ENCODE measurements around the genes RNASEL and RGS16.

- PRO-cap, result no peak
Measured at GRCh38 chr1:180234354-180235378, 4.6 kb downstream of the LHX4 start.

DNA sequence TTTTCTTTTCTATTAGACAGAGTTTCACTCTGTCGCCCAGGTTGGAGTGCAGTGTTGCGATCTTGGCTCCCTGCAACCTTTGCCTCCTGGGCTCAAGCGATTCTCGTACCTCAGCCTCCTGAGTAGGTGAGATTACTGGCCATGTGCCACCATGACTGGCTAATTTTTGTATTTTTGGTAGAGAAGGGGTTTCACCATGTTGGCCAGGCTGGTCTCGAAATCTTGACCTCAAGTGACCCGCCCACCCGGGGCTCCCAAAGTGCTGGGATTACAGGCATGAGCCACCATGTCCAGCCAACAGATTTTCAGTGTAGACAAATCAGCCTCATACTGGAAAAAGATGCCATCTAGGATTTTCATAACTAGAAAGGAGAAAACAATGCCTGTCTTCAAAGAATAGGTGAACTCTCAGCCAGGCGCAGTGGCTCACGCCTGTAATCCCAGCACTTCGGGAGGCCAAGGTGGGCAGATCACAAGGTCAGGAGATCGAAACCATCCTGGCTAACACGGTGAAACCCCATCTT is 66.4 kb downstream of the LHX4 start:
- PRO-cap, result no peak

DNA sequence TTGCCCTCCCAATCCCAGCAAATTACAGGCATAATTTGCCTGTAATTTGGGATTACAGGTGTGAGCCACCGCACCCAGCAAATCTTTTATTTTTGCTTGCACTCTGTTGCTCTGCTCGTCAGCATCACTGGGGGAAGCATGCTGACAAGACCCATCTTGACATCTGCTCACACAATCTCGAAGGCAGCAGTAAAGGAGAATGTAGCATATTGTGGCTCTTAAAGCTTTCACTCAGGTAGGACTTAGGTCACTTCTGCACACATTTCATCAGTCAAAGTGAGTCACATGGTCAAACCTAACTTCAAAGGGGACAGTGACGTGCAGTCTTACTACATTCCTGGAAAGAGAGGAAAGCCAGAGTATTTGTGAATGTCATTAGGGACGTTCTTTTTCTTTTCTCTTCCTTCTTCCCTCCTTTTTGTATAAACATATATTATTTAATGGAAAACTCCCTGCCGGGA is 19.1 kb upstream of the ACBD6 start:
- PRO-cap, result no peak

- PRO-cap, result no peak
Measured at GRCh38 chr1:180530375-180530911, 28.1 kb upstream of the ACBD6 start.

GRCh38 chr1:180609539-180610047 is 22.2 kb upstream of the XPR1 start:
- PRO-cap, result no peak

DNA sequence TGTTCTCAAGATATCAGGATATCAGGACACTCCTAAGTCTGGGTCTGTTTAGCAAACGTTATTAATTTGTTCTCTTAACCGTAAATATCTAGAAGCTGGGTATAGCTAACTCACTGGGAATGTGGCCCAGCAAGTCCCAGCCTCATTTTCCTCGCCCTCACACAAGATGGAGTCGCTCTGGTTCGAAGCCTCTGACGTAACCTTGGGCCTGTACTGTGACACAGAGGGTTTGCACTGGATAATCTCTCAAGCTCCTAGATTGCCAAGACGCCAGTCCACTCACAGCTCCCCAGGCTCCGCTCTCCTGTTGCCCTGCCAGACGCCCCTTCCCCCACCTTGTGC is 1.2 kb upstream of the KIAA1614 start:
- PRO-cap, result no peak

DNA sequence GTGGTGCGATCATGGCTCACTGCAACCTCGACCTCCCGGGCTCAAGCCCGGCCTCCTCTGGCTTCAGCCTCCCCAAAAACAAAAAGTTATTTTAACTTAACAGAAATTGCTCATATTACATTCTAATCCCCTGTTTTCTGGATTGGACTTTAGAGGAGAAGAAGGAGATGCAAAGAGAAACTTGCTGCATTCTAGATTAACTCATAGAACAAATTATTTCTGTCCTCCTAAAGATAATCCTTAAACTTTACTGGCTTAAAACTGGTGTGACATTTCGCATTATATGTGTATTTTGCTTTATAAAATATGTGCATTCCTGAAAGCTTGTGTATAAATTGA is 953 bp downstream of the KIAA1614 start:
- PRO-cap, result no peak

DNA sequence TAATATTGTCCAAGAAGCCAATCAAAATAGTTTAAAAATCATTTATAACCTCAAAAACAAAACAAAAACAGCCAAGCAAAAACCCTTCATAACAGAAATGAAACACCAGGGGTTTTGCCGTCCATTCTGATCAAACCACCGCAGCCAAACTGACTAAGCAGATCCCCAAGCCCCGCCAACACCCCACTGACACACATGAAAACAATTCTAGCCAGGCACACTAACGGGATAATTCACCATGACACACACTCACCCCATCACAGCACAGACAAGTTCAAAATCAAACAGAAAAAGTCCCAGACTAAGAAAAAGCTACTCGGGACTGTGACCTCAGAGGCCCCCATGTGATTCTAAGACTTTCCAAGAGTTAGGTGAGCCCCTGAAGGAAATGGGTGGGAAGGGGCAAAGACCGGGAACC is 10.2 kb upstream of the IER5 start:
- PRO-cap, result no peak

DNA sequence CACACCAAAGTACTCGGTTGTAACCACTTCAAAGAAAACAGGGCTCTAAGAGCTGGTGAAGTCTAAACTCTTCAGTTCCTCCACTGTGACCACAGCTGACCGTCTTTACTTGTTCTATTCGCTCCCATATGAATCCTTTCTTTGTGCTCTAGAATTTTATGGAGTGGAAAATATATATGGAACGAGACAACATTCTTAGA is 15.6 kb downstream of the IER5 start:
- PRO-cap, result no peak

- PRO-cap, result unidirectional peak, minus-strand start at chr1:181142610
Measured at GRCh38 chr1:181142192-181142797, 53.8 kb downstream of the IER5 start.

GRCh38 chr1:181159865-181160391 is 71.4 kb downstream of the IER5 start:
- PRO-cap, result no peak

DNA sequence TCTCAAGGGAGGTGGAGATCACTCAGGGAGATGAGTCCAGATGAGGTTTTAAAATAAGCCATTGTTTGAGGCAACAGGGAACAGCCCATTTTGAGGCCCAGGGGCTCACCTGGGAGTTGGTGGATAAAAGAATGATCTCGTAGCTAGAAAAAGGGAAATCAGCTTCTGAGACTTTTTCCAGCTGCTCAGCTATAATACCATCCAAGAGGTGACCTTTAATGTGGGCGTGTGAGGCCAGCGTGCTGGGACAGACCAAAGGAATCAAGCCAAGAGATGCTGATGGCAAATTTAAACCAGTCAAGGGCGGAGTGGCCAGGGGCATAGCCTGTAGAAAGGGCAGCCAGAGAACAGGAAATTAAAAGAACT is 132.5 kb downstream of the IER5 start:
- PRO-cap, result no peak

DNA sequence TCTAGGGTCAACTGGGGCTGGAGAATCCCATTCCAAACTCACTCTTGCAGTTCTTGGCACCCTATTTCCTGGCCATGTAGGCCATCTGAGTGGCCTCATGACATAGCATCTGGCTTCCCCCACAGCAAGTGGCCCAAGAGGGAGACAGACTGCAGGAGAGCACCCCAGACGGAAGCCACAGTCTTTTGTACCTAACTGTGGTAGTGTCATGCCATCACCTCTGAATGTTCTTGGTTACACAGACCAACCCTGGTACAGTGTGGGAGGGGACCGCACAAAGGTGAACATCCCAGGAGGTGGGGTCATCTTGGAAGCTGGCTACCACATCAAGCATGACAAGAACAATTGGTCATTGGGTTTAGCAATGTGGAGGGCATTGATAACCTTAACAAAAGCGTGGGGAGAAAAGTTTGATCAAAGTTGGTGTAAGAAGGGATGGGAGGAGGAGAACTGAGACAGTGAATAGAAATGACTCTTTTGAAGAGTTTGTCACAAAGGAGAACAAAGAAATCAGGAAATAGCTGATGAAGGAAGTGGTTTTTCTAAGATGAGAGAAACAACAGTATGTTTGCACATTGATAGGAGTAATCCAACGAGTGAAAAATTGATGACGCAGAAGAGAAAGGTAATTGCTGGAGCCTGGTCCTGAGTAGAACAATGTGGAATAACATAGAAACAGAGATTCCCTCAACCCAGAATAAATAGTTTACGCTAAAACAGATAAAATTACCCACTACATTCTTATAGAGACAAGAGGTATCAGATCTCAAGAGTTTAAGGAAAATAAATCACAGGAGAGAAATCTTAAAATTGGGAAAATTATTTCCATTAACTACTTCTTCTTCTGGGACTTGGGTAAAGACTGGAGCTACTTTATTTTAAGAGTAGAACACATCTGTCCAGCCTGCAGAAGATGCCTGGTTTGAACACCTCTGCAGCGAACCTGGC is 87.0 kb upstream of the CACNA1E start:
- PRO-cap, result no peak

DNA sequence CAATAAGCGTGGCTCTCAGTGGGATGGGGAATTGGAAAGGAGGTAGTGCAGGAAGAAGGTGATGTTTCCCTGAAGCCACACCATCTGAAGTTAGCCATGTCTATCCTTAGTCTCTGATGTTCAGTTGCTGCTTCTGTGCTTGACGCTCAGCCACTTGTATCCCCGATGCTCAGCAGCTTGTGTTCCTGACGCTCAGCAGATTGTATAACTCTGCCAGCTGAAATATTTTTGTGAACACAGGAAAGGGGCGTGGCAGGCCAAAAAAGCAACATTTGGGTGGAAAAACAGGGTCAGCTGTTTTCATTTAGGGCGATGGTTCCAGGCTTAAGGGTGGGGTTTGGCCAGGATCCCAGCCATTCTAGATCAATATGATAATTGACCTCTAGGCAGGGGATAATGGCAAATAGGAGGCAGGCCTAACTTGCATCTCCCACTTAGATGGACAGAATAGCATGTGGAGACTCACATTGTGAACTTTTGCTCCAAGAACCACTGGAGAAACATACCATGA is 58.5 kb downstream of the ZNF648 start:
- PRO-cap, result no peak

DNA sequence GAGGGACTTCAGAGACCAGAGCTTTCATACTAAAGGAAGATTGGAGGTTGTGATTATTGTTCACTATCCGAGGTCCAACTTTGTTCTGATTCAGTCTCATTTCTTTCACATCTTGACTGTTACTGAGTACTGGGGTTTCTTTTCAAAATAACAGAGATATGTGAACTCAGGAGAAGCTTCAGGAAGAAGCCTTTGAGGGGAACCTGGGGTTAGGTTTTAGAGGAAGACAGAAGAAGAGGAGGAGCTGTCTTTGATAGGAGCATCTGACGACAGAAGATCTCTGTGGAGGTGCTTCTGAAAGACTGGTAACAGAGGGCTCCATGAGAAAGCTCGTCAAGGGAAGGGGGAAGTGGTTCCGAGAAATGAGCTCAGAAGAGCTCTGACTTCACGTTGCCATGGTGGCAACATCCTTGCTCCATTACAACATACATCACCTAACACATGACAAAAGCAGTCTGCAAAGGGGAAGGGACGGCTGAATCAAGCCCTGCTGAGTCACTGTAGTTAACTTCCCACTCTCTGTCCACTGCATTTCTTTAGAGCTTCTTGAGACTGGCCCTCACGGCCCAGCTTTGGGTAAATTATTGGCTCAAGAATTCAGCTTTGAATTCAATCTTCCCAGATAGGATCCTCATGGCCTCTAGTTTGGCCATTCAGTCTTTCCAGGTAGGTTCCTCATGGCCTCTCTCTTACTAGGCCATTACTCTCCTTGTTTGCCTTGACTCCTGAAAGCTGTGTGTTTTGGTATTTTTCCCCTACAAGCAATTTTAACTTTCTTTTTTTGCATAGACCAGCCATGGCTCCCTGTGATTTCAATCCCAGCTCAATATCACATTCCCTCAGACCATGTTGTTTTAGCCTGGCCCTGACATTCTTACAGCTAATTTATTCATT is 87.9 kb upstream of the ZNF648 start:
- PRO-cap, result no peak

- PRO-cap, result no peak
Measured at GRCh38 chr1:182217946-182218388, 156.5 kb upstream of the ZNF648 start.

GRCh38 chr1:182388169-182389287 is 3.1 kb downstream of the GLUL start:
- PRO-cap, result no peak

GRCh38 chr1:182588590-182589741 is at the start of gene RNASEL:
Gene RNASEL (minus strand): TSS chr1:182589256.
- PRO-cap, result no peak

GRCh38 chr1:182603684-182604936 is at the start of gene RGS16:
Gene RGS16 (minus strand): TSS chr1:182604389.
- PRO-cap, result no peak

GRCh38 chr1:182739533-182739999 is 50.0 kb upstream of the NPL start:
- PRO-cap, result no peak